ENCODE measurements around a stretch of chr17.

- PRO-cap = bidirectional peak, plus-strand start at chr17:68290455, minus-strand start at chr17:68290253
These were observed 593 bp downstream of the SLC16A6 start for GRCh38 chr17:68290057-68291011.

DNA sequence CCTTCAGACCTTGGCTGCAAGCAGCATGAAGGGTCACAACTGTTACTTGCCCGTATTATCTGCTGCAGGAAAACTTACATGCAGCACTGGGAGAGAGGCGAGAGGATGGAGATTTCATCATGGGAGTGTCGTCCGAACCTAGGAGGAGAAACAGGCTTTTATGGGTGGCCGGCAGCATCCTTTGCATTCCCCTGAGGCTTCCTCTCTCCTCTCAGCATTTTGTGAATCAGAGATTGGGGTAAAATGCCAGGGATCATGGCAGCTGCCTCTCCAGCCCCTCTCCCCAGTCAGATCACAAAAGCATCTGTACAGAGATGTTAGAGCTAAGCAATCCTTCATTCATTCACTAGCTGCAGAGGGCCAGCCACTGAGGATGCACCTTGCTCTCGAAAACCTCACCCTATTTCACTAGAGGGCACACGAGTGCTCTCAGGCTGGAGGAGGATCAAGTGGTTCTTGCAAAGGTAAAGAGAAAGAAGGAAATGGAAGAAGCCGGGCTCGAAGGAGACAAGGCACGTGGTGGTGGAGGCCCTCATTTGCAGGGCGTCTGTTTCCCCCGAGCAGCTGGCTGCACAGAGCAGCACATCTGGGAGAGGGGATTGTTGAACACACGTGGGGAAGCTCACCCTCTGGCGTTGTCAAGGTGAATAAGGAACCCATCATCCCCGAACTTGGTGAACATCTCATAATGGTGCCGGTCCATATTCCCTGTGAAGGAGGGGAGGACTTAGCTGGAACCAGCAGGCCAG, 27.2 kb downstream of the PRKAR1A start:
- PRO-cap = no peak

- PRO-cap = no peak
These were observed 5.5 kb downstream of the FAM20A start for GRCh38 chr17:68595414-68596267.

GRCh38 chr17:68596403-68597296, 4.5 kb downstream of the FAM20A start:
- PRO-cap = no peak

DNA sequence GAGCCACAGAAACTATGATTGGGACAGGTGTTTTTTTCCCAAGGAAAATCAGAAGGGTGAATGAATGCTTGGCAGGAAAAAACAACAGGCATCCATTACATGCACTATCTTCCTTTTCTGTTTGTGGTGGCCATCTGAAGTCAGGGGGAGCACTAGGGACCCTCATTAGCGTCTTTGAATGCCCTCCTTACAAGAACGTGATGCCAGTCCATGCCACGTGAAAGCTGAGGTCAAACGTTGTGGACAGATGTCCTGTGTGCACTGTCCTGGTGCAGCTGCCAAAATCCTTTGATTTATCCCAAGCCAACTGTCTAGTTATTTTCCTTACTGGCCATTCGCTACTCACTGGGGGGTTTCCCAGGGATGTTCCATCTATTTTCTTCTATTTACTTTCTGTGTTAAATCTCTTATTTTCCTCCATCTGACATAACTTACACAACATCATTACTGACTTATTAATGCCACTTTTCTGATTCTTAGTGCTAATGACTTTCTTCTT, 135.7 kb downstream of the ABCA8 start:
- PRO-cap = no peak

GRCh38 chr17:68884768-68885443, 70.3 kb downstream of the ABCA8 start:
- PRO-cap = no peak

GRCh38 chr17:69004186-69005288, 49.3 kb upstream of the ABCA8 start:
- PRO-cap = no peak

DNA sequence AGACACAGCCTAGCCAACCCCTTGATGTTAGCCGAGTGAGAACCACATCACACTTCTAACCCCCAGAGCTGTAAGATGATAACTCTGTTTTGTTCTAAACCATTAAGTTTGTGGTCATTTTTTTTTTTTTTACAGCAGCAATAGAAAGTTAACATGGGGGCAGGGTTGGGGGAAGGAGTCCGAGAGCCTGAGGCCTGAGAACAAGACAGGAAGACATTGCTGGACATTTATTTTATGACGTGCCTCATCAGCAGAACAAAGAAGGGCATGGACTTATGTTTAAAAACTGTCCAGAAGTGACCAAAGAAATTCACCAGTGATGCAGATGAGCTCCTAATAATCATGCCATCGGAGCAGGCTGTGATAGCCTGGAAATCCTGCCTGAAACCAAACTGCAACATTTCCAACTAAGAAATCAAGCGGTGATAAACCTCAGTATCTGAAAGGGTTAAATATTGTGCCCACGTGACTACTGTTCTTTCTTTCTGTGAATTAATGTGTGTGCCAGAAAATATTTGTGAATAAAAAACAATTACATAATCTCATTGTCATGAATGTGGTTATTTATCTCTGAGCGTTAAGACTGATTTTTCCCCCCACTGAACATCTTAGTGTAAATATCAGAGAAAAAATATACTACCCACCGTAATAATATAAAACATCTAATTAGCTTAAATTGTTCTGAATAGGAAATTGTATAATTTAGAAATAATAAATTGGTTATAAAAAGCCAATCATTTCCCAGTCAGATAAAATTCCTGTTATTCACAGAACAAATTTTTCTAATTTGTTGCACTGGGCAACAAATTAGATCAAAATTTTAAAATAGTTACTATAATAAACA, 952 bp downstream of the ABCA9 start:
- PRO-cap = no peak

- PRO-cap = no peak
These were observed 11.0 kb downstream of the ABCA6 start for GRCh38 chr17:69130573-69131219.

- PRO-cap = no peak
These were observed 34.1 kb downstream of the MAP2K6 start for GRCh38 chr17:69448313-69449300.

DNA sequence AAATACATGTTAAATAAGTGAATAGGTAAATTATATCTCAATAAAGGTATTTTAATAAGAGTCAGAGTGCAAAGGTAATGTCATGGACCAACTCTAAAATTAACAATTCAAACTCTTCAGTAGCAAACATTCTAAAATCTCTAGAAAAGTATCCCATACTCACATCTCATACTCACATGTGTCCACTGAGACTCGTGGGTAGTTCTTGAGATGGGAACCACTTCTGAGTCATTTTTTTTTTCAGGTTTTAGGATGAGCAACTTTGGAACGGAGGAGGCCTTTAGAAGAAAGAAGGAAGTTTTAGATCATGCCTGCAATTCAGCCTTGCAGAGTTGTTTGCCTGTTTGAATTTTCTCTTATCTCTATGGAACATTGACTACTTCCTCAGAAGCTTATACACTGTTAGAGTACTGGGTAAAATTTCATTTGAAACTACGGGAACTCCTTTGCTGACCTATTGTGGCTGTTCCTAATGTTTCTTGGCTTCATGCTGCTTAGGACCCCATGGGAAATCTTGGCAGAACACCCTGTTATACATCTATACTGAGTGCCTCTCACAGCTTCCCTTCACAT, 70.7 kb downstream of the MAP2K6 start:
- PRO-cap = no peak

- PRO-cap = no peak
These were observed 167.7 kb upstream of the KCNJ16 start for GRCh38 chr17:69907384-69907628.

DNA sequence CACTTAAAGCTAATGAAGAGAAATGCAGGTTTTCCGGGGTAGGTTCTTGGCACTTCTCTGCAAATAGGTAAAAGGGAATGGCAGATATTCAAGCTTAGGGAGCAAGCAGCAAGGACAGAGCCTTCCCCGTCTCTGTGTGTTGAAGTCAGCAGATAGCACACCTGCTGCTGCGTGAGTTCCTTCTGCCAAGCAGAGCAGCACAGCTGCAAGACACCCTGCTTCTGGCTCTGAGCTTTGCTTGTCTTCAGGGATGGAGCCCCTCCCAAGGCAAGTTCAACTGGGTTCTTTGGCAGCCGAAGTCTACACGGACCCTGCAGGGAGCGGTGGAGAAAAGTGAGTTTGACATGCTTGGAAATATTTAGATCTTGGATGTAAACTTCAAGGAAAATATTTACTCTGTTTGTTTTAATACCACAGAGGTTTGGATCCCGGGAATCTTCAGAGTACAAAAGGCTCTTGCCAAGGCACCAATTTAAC, 113.5 kb upstream of the KCNJ16 start:
- PRO-cap = no peak

- PRO-cap = no peak
These were observed 8.5 kb downstream of the KCNJ2 start for GRCh38 chr17:70177701-70178399.

DNA sequence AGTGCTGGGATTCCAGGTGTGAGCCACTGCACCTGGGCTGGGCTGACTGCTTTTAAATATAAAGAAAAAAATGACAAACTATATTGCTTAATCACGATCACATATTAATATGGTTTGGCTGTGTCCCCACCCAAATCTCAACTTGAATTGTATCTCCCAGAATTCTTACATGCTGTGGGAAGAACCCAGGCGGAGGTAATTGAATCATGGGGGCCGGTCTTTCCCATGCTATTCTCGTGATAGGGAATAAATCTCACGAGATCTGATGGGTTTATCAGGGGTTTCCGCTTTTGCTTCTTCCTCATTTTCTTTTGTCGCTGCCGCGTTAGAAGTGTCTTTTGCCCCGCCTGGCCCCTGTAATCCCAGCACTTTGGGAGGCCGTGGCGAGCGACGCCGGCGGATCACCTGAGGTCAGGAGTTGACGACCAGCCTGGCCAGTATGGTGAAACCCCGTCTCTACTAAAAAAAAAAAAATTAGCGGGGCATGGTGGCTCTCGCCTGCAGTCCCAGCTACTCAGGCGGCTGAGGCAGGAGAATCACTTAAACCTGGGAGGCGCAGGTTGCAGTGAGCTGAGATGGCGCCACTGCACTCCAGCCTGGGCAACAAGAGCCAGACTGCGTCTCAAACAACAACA, 220.0 kb downstream of the KCNJ2 start:
- PRO-cap = no peak

- PRO-cap = unidirectional peak, plus-strand start at chr17:72121425
These were observed 819 bp downstream of the SOX9 start for GRCh38 chr17:72121340-72122337.

- PRO-cap = no peak
These were observed 216.4 kb downstream of the SOX9 start for GRCh38 chr17:72337195-72337593.

DNA sequence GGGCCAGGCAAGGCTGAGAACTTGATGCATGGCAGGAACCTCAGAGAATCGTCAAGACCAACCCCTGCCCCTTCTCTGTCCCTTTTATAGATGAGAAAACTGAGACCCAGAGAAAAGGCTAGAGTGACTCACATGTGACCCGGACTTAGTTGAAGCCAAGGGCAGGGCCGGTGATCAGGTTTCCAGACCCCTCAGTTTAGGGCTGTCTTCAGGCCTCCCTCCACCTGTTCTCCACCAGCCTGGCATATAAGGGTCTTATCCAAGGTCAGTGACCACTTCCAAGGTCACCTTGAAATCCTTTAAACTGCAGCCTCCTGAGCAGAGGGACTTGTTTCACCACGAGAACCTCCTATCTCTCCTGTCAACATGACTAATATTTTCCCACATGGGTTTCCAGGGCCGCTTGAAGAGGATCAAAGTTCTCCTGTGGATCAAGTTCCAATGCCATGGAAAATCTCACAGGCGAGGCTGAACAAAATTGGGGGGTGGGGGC, 279.3 kb downstream of the SOX9 start:
- PRO-cap = no peak

DNA sequence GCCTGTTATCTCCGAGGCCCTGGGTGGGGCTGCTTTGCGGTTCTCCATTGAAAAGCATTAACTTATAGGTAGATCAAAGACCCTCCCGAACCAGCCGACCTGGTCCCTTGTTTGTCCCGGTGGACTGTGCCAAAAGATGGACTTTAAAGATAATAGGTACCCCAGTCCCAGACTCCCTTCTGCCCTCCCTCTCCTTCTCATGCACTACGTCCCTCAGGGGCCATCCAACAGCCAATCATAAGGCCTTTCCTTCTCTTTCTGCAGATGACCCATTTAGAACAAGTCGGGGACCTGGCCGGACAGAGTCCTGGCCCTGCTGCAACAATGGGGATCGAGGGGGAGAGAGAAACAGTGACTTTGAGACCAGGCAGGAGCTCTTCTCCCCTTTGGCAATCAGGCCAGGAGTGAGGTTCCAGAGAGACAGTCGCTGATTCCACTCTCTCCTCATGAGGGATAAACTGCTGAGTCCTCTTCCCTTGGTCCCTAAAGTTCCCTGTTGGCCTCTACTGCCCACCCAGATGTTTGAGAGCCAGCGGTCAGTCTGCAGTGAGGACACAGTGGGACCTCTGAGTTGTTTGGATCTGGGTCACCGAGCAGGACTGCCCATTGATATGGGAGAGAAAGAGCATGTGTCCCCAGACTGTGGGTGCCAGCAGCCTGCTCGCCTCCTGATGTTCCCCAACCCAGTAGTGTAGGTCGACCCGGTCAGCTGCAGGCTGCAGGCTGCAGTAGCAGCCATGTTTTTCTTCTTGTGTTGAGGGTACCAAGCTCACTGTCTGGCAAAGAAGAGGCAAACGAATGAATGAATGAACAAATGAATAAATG, 292.9 kb downstream of the SOX9 start:
- PRO-cap = no peak

- PRO-cap = unidirectional peak, plus-strand start at chr17:72525571
These were observed 404.4 kb downstream of the SOX9 start for GRCh38 chr17:72525171-72525664.

All from vermiform appendix (tissue), 1 donor.